ENCODE data around the genes OR6Q1 and MS4A13.

DNA sequence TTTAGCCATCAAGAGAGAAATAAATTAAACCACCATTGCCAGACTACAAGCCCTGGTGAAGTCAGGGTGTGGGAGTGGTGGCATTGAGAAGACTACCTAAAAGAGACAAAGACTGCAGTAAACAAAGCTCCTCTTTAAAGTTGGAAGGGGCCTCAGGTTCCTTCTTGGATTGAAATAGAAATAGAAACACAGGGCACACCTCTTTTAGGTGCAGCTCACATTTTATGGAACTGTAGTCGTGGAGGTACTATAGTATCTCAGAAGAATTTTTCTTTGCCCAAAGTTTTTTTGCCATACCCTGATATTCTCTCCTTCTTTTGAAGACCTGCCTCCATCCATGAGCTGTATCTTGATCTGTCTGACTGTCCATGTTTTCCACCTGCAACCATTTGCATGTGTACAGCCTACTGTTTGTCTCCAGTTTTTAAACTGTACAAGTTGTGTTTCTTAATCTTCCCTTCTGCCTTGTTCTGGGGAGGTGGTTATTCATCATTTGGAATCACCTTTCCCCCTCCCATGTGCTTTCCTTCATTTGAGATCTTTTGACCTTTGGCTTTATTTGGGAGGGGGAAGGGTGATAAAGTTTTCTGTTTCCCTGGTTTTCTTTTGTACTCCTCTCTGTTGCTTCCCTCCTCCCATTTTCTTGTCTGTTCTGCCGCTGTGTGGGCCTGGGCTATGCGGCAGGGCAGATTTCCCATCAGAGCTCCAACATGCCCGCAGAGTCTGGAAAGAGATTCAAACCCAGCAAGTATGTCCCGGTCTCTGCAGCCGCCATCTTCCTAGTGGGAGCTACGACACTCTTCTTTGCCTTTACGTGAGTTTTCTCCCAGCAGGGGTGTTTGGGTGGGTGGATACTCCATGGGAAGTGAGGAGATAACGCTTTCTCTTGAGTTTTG is 4.7 kb downstream of the ZDHHC5 start:
- RRBS, result no CpG with 5 or more reads among the region's 9 CpGs

GRCh38 chr11:57680257-57680978 is 12.5 kb downstream of the ZDHHC5 start:
- RRBS, result no CpG with 5 or more reads among the region's 5 CpGs

GRCh38 chr11:57763593-57764174 is 2.1 kb downstream of the CTNND1 start:
- RRBS, result no CpG with 5 or more reads among the region's 1 CpG

- RRBS, result no CpG with 5 or more reads among the region's 4 CpGs
Measured at GRCh38 chr11:57772325-57772859, 10.8 kb downstream of the CTNND1 start.

GRCh38 chr11:57776579-57777305 is 15.1 kb downstream of the CTNND1 start:
- RRBS, result no CpG with 5 or more reads among the region's 2 CpGs

DNA sequence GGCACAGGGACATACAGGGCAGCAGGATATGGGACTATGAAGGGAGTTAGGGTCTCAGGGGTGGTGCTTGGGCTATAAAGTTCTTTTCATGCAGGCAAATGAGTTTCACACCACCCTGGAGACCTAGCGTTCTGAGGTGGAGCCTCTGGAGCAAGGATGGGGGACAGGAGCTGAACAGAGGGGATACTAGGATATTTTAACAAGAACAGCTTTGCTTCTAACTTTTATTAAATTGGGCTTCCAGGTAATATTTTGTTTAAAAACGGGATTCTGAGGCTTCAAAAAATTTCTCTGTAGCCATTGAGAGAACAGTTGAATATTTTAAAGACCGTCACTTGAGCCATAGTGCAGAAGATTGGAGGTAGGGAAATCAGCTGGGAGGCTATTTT is 71.5 kb downstream of the CTNND1 start:
- RRBS, result no CpG with 5 or more reads among the region's 3 CpGs

- RRBS, result no CpG with 5 or more reads among the region's 2 CpGs
Measured at GRCh38 chr11:58030720-58031223, at the start of gene OR6Q1. OR6Q1 (plus strand) TSS chr11:58030953.

GRCh38 chr11:58577938-58578654 is 767 bp upstream of the ZFP91 start:
- RRBS, result 2% methylated on average over 5 of the region's 43 CpGs

GRCh38 chr11:58611148-58611799 is 11.2 kb upstream of the CNTF start:
- RRBS, result no CpG with 5 or more reads among the region's 3 CpGs

DNA sequence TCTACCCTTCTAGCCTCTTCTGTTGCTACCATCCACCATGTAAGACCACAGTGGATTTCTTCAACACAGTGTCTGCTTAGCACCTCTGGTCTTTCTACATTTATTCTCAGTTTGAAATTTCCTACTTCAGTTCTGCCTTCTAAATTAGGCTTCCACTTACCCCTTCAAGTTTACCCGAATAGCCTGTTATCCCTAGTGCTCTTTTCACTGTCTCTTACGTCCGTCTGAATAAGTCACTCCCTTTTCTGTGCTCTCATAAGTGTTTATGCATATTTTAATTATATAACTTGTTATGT is 2.7 kb downstream of the GLYAT start:
- RRBS, result no CpG with 5 or more reads among the region's 3 CpGs

DNA sequence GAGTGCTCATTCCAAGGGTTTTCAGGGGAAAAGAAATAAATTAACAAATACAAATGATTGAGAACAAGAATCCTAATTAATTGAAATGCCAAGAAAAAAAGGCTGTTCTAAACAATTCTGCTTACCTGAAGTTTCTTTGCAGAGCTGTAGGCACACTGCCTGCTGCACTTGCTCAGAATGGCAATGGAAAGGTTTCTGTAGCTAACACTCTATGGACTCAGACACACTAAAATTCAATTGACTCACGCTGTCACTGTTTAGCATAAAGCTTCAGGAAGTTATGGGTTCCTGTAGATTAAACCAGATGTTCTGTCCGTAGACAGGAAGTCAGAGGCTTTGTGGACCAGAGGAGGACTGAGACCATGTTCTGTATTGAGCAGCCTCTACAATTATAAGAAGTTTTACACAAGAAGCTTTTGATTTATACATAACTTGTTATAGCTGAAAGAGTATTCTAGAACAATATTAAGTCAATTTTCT is 70.3 kb downstream of the GLYATL1 start:
- RRBS, result no CpG with 5 or more reads among the region's 2 CpGs

DNA sequence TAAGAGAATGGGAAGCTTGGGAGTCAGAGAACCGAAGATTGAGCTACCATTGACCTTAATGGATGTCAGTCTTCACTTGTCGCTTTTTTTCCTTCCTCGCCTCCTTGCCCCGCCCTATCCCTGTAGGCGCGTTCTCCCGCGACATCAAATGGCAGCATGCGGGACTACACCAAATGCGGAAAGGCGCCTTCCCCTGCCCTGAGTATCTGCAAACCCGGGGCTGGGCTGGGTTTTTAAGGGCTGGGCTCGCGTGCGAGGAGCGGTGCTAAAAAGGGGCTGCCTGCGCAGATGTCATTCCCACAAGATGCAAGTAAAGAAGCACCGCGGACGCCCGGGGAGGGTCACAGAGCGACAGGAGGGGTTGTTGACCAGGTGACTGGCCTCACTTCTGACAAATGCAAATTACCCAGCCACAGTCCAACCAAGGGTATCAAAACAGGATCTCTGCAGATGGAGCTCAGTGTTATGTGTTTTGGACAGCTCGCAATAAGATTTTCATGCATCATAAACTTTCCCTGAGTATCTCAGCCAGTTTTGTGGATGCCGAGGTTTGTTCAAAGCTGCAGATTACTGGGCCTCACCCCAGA is 4.7 kb upstream of the FAM111B start:
- RRBS, result under 1% methylated on average over 7 of the region's 24 CpGs

DNA sequence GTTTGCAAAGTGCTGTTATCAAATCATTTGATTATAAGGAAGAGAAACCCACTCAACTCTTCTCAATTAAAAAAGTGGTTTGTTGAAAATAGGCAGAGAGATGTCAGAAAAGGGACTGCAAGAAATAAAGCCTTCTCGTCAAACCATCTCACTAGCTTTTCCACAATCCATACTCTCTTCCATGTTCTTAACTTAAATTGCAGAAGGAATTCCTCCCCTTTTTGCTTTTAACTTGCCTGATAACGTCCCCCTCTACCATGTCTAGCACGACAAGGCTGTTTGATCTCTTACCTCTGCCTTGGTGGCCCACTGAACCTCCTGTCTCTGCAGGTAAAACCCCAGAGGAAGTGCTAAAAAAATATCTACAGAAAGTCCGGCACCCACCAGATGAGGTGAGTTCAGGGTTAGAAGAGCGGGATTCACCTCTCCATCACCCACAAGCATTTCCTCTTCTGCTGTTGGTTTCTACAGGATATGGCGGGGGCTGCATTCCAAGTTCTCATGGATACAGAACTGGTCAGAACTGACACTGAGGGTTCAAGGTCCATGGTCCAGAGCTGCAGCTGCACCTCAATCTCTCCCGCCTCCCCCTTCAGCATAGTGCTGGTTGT is 19.0 kb downstream of the DTX4 start:
- RRBS, result no CpG with 5 or more reads among the region's 7 CpGs

- RRBS, result no CpG with 5 or more reads among the region's 3 CpGs
Measured at GRCh38 chr11:59222465-59223194, 9.9 kb upstream of the MPEG1 start.

DNA sequence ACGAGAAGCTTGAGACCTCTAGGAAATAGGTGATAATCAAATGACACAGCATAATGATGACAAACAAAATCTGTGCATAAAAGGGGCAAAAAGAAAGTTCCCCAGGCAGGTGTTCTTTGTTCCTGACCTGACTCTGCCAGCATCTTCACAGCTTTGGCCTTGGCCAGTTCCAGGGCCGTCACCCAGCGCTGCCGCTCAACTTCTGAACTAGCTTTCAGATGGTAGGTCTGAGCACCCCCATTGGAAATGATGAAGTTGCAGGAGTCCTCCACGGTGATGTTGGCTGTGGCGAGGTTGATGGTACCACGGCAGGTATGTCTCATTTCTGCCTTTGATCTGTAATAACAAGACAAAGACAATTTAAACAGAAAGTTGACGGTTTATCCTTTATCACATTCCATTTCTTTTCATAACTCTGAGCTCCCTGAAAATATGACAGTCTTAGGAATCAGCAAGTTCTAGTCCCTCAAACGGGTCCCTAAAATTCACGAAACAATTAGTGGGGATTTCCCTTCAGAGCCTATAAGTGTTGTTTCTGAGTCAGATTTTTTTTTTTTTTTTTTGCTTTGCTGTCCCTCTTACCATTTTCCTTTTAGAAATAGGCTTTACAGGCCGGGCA is 5.2 kb downstream of the OSBP start:
- RRBS, result no CpG with 5 or more reads among the region's 11 CpGs

GRCh38 chr11:60186572-60186935 is 3.7 kb upstream of the MS4A6A start:
- RRBS, result no CpG with 5 or more reads among the region's 1 CpG

GRCh38 chr11:60285324-60285792 is 4.9 kb downstream of the MS4A4A start:
- RRBS, result no CpG with 5 or more reads among the region's 6 CpGs

GRCh38 chr11:60381571-60382572 is 3.5 kb downstream of the MS4A7 start:
- RRBS, result no CpG with 5 or more reads among the region's 4 CpGs

DNA sequence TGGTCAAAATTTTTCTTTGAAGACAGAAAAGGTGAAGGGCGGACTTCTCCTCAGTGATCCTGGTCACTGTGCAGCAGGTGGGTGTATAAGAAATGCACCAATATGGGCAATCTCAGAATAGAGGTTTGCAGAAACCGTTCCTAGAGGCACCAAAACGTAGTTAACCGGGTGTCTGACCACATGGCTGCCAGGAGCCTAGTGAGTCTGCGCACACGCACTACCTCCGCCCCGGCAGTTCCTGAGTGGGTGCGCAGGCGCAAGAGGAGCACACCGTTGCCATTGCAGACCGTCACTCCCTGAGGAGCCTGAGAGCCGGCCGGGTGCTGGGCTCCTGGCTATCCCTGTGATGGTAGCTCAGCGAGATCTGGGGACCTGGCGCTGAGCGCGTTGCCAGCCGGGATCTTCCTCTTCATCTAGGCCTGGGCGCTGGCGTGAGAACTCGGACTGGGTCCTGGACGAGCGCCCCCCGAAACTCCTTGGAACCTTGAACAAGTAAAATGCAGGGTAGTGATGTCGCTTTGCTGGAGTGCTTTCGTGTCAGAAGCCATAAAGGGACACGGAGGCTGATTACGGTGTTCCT is at the start of gene MS4A13:
Gene MS4A13 (plus strand): TSS at position 289 of the 580 bp plus-strand sequence.
- RRBS, result 20% methylated on average over 14 of the region's 29 CpGs

All from T47D (cell line).